Colic lymph node (tissue), 1 donor: ENCODE measurements around the genes NEUROD6, FKBP9 and HERPUD2.

GRCh38 chr7:31340513-31340896 is at the start of gene NEUROD6:
TSS of gene NEUROD6 (minus strand) at chr7:31340726.
- PRO-cap, result no peak

GRCh38 chr7:31823035-31823668 is 136.1 kb downstream of the PPP1R17 start:
- PRO-cap, result no peak

DNA sequence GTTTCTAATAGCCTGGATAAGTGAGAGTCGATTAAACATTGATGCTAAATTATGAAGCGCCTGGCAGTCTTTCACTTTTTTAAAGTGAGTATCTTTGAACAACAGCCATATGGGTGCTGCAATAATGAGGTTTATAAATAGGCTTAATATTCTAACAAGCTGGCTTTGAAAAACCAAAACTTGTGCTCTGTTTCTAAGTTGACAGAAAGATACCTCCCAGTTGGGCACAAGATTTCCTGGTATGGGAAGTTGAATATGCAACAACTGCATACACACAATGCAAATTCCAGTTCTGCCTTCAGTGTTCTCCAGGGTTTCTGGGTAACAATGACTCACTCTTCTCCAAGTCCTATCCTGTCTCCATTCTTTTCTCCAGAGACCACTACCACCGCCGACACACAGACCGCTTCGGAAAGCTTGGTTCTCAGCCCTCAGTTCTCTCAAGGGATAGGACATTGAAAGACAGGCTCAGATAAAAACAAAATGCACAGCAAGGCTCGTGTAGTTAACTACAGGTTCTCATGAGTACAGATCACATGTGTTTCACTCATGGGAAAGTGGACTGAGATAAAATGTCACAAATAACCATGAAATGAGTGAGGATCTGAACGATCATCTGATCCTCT is 12.2 kb downstream of the PDE1C start:
- PRO-cap, result no peak

GRCh38 chr7:32154778-32155346 is 84.7 kb upstream of the PDE1C start:
- PRO-cap, result no peak

GRCh38 chr7:32587100-32587900 is 92.0 kb downstream of the AVL9 start:
- PRO-cap, result no peak

DNA sequence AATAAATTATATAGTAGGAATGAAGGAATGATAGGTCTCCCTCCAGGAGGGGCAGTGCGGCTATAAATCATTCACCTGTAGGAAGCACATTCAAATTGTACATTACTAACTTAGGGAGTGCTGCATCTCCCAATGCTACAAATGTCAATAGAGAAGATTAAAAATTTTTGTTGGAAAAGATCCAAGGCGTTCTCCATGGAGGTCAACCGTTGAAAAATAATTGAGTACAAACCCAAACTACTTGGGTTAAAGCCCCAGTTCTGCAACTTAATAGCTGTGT is 4.1 kb downstream of the KBTBD2 start:
- PRO-cap, result no peak

- PRO-cap, result bidirectional peak, plus-strand start at chr7:32893054, minus-strand start at chr7:32892706
These were observed 949 bp upstream of the KBTBD2 start for GRCh38 chr7:32892462-32892955.

GRCh38 chr7:32957108-32957714 is at the start of gene FKBP9:
TSS of gene FKBP9 (plus strand) at chr7:32957440.
- PRO-cap, result bidirectional peak, plus-strand start at chr7:32957418, minus-strand start at chr7:32957223

DNA sequence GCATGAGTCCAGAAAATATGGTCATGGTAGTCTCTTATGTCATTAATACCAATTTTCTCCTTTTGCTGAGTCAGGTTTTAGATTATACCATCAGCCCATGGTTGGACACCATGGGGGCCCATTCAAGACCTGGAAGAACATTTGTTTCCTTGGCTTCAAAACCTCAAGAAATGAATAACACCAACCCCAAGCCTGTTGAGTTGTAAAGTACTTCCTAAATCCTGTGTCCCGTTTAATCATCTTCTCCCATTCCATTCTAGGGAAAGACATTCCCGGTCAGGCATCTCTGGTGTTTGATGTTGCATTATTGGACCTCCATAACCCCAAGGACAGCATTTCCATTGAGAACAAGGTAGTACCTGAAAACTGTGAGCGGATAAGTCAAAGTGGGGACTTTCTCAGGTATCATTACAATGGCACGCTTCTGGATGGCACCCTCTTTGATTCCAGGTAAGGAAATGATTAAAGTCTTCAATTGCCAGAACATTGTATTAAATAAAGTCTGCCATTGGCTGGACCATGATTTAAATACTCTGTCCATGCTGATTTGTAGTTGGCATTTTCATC is 22.9 kb downstream of the FKBP9 start:
- PRO-cap, result no peak

DNA sequence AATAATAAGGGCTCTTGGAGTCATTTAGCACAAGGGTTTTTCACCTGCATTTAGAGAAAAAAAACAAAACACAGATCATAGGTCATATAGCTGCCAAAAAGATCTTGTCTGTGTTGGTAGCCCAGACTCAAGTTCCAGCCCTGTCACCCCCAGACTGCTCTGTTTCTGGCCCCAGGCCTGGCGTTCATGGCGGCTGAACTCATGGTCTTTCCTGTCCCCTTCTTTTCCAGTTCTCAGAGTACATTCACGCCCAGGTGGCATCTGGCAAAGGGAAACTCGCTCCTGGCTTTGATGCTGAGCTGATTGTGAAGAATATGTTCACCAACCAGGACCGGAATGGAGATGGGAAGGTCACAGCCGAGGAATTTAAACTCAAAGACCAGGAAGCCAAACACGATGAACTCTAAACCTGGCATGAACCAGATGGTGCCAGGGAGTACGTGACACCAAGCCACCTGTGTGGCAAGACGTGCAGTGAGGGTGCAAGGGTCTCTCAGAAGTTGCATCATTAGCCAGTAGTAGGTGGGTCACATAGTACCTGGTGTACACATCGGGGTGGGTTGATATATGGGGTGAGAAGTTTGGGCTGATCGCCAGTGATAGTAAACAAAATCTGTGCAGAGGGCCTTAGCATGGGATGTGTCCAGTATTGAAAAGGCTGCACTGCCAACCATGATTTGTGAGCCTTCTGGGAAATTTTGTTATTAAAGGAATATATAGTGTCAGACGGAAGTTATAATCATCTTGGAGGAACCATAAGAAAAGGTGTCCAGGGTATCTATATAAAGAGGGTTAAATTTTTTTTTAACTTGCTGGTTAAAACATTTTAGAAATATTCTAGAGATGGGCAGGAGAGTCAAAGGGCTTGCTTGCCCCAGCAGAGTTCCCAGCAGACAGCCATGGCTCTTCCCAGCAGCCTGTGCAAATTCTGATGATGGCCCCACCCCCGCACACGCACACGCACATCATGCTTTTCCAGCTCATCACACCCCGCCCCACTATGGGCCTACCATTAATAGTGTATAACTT is 48.0 kb downstream of the FKBP9 start:
- PRO-cap, result no peak

DNA sequence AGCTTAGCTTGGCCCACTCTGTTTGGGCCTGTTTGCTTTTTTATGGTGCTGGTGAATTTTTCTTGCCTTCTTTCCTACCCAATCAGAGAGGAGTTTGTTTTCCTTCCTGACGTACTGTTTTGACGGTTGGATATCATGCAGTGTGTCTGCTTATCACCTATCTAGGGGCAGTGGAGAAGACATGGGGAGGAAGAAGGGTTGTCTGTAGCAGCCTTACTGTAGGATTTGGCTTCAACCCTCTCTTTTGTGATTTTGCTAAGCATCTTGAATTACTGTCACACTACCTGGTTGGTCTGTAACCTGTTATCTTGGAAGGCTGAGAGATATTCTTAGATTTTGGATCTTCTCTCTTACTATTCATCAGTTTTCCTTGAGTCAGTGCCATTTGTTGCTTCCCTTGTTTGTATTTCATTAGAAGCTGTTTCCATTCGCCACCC is 64.2 kb downstream of the BBS9 start:
- PRO-cap, result no peak

GRCh38 chr7:33733743-33734375 is 171.5 kb upstream of the BMPER start:
- PRO-cap, result no peak

DNA sequence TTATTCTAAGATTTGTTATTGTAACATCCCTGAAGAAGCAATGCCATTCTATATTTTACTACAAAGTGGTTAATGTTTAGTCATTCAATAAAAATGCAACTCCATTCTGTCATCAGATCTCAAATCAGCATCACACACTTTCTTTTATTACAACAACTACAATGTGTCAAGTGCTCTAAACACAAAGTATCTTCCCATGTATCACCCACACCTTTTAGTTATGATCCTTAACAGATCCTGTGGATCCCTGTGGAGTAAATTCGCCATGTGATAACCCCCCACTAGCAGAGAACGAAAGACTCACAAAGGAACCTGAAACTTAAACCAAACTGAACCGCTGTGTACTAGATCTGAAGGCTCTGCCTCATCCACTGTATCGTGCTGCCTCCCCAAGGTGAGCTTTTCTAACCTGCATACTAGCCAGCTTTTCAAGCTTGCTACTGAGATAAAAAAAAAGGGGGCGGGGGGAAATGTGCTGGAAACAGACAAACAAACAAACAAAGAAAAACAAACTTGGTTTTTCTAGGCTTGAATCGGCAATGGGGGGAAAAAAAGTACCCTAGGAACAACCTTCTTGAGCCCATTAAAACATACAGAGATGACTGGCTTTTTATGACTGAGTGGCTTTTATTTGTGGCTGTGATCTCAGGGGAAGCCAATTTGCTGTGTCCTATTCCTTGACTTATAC is 1.7 kb downstream of the DPY19L1 start:
- PRO-cap, result no peak

GRCh38 chr7:35339641-35339840 is 85.6 kb upstream of the TBX20 start:
- PRO-cap, result no peak

DNA sequence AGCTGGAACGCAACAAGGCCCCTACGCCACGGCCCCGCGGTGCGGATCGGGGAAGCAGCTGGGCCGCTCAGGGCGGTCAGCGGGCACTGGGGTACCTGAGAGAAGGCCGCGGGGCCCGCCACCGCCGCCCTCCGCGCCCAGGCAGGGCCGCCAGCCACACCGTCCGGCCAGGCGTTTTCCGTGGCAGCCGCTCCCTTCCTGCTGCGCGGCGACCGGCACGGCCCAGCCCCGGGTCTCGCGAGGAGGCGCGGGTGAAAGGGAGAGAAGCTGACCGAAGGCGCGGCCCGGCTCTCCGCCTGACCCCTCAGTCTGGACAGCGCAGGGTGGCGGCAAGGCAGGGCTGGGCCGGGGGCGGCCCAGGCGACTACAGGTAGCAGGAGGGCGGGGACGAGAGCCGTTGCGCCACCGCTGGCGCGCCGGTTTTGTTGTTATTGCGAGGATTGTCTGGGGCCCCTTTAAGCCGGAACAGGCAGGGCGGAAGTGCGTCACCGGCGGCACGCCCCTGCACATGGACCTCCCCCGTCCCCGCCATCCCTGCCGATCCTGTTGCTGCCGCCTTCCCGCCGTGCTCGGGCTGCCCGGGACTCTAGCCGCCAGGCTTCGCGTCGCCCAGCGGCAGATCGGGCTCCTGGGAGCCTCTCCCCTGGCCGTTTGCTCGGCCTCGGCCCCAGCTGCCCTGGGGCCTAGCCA is at the start of gene HERPUD2:
Gene HERPUD2, minus strand, starts transcription at position 430 of the 690 bp plus-strand sequence.
- PRO-cap, result bidirectional peak, plus-strand start at position 33 of the sequence, minus-strand start outside the sequence; bidirectional peak, plus-strand start at position 540 of the sequence, minus-strand start at position 433 of the sequence

- PRO-cap, result no peak
These were observed 87.0 kb downstream of the SEPTIN7 start for GRCh38 chr7:35887873-35888190.

- PRO-cap, result no peak
These were observed 33.9 kb upstream of the EEPD1 start for GRCh38 chr7:36119111-36119665.

DNA sequence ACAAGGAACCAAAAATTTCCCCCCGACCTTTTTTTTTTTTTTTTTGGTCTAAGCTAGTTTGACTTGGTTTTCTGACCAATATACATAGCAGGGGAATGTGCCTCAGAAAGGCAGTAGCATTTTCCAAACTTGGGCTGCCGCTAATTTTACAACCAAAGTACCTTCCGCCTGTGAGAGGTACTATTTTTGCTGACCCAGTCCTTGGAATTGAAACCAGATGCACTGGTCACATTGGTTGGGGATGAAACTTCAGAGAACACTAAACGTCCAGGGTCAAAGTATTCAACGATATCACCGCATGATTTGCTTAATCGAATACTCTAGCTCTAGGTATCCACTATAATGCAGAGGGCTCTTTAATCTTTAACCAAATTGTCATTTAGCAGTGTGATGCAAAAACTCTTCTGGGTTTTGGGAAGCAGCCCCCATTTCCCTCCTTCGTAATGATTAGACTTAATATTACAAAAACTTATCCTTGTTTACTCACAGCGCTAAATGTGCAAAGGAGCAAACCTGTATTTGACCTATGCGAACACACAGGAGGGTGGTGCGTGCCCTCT is 1.1 kb upstream of the EEPD1 start:
- PRO-cap, result no peak

GRCh38 chr7:36205734-36206370 is 52.8 kb downstream of the EEPD1 start:
- PRO-cap, result no peak

- PRO-cap, result no peak
These were observed 54.8 kb downstream of the EEPD1 start for GRCh38 chr7:36207644-36208443.